B cell (primary cell): Measurements from ENCODE around the genes CAVIN2 and SLC39A10.

DNA sequence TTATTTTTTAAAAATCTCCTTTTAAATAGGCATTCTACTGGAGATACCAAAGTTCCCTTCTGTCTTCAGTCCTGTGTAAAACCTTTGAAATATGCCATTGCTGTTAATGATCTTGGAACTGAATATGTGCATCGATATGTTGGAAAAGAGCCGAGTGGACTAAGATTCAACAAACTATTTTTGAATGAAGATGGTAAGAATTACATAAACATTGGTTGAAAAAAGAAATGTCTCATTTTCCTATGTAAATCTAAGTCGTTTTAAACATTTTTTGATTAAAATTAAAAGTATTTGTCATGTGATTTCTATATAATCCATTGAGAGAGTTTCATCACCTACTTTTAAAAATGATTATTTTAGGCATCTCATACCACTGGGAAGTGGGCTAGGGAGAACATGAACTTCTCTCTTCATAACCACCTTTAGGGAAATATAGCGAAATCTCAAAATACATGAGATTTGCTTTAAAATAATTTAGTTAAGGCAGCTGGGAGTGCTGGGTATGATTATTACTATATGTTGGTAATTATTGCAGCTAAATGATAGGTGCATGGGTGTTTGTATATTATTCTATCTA lies 24.4 kb downstream of the GLS start:
- PRO-cap = no peak
- CAGE, long polyA plus RNA = no peak

GRCh38 chr2:190915498-190916397 lies 35.1 kb downstream of the GLS start:
- PRO-cap = no peak
- CAGE, long polyA plus RNA = no peak

- PRO-cap = unidirectional peak, minus-strand start at chr2:190947936
- CAGE, long polyA plus RNA = no peak
Observed at GRCh38 chr2:190947677-190948468, 66.1 kb downstream of the STAT1 start.

- PRO-cap = no peak
- CAGE, long polyA plus RNA = no peak
Observed at GRCh38 chr2:190969208-190970265, 44.4 kb downstream of the STAT1 start.

- PRO-cap = unidirectional peak, minus-strand start at chr2:190980643
- CAGE, long polyA plus RNA = no peak
Observed at GRCh38 chr2:190979959-190981004, 33.7 kb downstream of the STAT1 start.

GRCh38 chr2:190997648-190998290 lies 16.2 kb downstream of the STAT1 start:
- PRO-cap = no peak
- CAGE, long polyA plus RNA = no peak

DNA sequence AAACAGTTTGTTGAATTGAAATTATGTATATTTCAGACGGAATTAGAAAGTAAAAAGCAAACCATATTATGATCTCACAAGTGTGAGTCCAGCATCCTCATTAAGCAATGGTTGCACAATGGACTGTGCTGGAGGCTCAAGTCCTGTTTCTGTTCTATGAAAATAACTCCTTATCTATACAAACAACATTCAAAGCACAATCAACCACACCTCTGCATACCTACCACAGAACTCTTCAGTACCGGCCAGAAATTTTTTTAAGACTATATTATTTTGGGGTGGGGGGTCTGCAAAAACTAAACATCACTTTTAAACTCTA lies 902 bp downstream of the STAT1 start:
- PRO-cap = no peak
- CAGE, long polyA plus RNA = no peak

- PRO-cap = no peak
- CAGE, long polyA plus RNA = no peak
Observed at GRCh38 chr2:191193870-191194516, 43.2 kb upstream of the STAT4 start.

GRCh38 chr2:191206368-191207278 lies 38.6 kb upstream of the MYO1B start:
- PRO-cap = no peak
- CAGE, long polyA plus RNA = no peak

- PRO-cap = no peak
- CAGE, long polyA plus RNA = no peak
Observed at GRCh38 chr2:191264745-191265145, 19.5 kb downstream of the MYO1B start.

- PRO-cap = no peak
- CAGE, long polyA plus RNA = no peak
Observed at GRCh38 chr2:191303182-191303682, 58.0 kb downstream of the MYO1B start.

DNA sequence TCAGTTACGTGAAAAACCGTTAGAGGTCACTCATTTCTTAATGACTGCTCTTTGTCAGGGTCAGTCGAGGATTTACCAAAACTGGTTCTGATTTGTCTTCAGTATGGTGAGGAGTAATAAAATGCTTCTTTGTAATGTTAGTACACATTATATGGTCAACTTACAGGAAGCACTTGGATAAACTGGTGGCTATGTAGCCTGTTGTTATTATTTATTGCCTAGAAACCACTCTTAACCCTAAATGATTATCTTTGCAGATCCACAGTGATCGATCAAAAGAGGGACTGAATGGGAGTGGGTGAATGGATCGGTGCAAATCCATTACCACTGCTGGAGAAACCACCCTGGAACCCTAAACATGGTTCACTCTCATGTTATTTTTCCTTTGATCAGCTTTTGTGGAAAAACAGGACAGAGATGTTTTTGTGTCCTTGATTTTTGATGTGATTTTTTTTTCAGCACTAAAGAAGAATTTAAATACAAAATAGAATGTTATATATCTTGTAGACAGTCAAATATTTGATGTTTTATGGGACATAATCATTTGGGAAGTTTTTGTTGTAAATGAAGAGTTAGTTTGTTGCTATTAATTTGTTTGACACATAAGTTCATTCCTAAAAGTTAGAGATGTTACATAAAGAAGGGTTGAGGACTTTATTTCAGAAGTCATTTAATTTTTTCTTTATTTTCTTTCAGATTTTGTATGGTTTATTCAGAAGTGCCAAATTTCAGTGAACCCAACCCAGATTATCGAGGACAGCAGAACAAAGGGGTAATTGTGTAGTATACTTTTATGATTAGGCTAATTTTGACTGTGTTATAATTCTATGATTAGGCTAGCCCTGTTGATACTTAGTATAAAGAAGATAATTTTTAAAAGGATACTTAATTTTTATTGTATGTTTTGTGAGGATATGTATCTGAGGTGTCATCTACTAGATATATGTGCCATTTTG lies 5.4 kb downstream of the NABP1 start:
- PRO-cap = no peak
- CAGE, long polyA plus RNA = no peak

GRCh38 chr2:191688382-191688851 lies 10.5 kb downstream of the NABP1 start:
- PRO-cap = no peak
- CAGE, long polyA plus RNA = no peak

DNA sequence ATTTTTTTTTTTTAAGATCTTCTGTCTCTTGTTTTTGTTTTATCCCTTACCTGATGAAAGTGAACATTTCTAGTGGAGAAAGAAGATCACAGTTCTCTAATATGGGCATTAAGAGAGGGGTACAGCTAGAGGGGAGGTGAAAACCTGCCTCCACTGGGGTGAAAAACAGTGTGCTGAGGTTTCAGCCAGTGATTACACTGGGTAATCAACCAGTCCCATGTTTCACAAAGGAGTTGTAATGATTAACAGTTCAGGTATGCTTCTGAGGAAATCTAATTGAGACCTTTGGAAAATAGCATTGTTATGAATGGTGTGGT lies 11.3 kb downstream of the NABP1 start:
- PRO-cap = no peak
- CAGE, long polyA plus RNA = no peak

DNA sequence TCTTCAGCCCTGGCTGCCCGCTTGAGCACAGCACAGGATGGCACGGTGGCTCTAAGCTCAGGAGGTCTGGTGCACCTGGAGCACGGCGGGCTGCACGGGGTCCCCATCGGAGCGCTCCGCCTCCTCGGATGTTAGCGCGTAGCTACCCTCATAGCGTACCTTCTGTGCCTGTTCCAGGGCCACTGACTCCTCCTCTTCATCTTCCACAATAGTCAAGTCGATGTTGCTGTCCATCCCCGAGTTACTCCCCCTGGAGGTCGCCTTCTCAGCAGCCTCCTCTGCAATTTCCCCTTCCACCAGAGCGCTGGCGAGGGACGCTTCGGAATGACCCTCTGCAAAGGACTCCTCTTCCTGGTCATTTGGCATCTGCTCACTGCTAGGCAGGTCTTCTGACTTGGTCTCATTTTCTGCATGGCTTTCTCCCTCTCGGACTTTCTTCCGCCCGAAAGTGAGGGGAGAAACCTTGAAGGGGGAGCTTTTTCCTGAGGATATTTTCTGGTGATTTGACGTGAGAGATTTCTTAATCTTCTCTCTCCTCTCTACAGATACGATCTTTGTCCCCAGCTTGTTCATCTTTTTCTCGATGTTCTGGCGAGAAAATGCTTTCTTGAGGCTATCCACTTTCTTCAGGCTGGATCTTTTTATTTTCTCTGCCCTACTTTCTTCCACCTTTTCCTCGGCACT lies 10.9 kb downstream of the CAVIN2 start:
- PRO-cap = no peak
- CAGE, long polyA plus RNA = no peak

DNA sequence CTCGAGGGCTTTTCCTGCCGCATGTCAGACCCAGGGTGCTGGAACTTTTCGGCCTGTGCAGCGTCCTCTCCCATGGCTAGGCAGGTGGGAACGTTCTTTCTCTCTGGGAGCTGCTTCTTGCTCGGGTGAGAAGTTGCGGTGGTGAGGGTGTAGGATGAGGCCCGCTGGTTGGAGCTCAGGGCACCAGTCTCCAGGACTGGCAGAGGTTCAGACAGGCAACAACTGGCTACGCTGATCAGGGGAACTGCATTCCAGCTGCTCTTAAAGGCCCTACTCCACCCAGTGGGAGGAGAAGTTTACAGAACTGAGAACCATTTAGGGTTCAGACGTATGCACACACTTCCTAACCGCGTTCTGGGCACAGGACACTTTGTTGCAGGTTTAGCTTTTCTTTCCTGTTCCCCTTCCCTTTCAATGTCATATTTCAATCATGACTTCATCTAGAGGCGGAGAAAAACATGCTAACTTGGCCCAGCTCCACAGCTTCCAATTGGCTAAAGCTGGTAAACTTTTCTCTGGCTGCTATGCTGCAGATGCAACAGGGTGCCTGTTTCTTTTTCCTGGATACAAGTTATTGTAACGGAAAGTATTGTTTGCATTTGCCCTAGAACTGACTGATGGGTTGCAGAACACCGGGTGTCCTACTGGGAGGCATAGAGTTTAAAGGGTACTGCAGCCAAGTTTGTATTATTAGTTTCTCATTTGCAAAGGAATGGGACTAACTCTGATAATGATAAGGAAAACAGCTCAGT lies at the start of gene CAVIN2:
TSS of gene CAVIN2 (minus strand) at position 237 of the 752 bp plus-strand sequence.
- PRO-cap = no peak
- CAGE, long polyA plus RNA = no peak

- PRO-cap = no peak
- CAGE, long polyA plus RNA = no peak
Observed at GRCh38 chr2:192123815-192124180, 70.9 kb downstream of the TMEFF2 start.

- PRO-cap = no peak
- CAGE, long polyA plus RNA = no peak
Observed at GRCh38 chr2:192193206-192193744, 1.5 kb downstream of the TMEFF2 start.

DNA sequence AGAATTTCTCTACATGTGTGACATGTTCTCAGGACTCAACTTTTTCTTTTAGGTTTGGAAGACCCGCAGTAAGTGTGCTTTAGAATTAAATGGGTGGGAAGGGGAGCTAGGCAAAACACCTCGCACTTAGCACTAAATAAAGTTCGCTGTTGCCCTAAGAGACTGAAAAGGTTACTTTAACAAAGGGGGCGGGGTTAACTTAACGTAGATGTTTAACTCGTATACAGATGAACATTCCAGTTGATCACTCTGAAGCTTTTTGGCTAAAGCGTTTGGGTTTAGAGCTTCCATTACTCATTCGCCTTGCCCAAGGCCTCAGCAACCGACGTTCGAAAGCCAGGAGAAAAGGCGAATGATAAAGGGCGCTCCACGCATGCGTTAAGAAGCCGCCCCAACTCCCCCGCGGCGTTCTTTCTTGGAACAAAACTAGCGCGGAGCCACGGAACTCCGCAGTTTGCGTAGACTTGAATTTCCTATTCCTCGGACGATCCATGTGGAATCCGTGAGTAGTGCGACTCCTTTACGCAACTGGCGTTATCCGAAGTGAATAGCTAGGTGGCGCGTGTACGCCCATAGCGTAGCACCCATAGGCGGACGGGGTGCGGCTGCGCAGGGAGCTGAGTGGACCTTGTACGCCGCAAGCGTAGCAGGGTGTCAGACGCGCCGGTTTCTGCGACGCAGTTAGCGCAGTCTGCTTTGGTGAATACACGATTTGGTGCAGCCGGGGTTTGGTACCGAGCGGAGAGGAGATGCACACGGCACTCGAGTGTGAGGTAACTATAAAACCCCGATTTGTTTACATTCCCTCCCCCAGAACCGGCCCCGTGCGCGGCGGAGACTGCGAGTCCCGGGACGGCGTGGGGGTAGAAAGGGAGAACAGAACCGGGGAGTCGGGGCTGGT lies at the start of gene SLC39A10:
TSS of gene SLC39A10 (plus strand) at position 718 of the 901 bp plus-strand sequence.
- PRO-cap = bidirectional peak, plus-strand start at position 813 of the sequence, minus-strand start at position 331 of the sequence; unidirectional peak, plus-strand start at position 813 of the sequence
- CAGE, long polyA plus RNA = start-site peak on the plus strand centred at position 727 of the sequence, 56 bp wide, 60 and 190 reads in 2 replicates; start-site peak on the plus strand centred at position 828 of the sequence, 58 bp wide, 163 and 230 reads in 2 replicates

- PRO-cap = no peak
- CAGE, long polyA plus RNA = no peak
Observed at GRCh38 chr2:196149638-196150483, 21.5 kb downstream of the STK17B start.